ENCODE measurements around a stretch of chr10.

GRCh38 chr10:124981495-124982039, 39.6 kb downstream of the ZRANB1 start:
- PRO-cap, result no peak

DNA sequence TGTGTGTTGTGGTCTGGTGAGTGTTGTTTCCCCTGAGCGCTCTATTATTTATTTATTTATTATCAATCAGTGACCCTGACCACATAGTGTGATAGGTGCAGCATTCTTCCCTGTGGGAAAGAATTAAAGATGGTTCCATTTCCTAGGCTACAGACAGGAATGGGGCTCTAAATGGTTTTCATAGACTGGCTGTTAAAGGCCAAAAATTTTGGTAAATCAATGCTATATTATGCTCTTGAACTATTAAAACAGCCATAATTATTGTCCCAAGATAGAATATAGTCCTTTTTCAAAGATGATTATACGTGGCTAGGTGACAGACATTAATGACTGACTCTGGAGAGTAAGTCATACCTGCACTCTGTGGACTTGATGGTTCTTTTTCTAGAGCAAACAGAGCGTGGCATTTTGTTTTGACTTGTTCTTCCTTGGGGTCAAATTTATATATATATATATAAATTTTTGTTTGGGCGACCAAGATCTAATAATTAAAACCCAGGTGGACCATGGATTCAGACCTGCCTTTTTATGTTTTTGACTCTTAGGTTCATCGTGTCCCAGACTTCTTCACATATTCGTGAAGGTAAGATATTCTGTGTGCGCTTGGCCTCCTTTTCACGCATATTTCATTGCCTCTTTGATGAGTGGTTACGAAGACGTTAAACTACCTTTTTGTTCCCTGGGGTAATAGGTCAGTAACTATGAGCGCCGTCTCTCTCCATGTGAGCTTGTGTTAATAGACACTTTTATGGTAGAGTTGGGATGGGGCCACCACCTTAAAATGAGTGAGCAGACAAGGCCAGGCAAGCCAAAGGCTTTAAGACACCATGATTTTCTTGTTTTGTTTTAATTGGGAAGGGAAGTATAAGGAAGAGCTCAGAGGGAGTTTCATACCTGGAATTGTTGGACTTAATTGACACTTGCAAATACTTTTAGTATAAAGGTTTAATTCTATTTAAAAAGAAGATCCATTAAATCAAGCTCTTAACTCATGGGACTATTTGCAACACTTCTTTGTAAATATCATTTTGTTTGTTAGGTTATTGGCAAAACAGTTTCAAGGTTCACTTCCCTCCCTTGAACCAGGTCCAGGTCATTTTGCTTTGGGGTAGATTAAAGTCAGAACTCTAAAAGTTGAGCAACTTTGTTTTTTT, 40.6 kb downstream of the CTBP2 start:
- PRO-cap, result no peak

DNA sequence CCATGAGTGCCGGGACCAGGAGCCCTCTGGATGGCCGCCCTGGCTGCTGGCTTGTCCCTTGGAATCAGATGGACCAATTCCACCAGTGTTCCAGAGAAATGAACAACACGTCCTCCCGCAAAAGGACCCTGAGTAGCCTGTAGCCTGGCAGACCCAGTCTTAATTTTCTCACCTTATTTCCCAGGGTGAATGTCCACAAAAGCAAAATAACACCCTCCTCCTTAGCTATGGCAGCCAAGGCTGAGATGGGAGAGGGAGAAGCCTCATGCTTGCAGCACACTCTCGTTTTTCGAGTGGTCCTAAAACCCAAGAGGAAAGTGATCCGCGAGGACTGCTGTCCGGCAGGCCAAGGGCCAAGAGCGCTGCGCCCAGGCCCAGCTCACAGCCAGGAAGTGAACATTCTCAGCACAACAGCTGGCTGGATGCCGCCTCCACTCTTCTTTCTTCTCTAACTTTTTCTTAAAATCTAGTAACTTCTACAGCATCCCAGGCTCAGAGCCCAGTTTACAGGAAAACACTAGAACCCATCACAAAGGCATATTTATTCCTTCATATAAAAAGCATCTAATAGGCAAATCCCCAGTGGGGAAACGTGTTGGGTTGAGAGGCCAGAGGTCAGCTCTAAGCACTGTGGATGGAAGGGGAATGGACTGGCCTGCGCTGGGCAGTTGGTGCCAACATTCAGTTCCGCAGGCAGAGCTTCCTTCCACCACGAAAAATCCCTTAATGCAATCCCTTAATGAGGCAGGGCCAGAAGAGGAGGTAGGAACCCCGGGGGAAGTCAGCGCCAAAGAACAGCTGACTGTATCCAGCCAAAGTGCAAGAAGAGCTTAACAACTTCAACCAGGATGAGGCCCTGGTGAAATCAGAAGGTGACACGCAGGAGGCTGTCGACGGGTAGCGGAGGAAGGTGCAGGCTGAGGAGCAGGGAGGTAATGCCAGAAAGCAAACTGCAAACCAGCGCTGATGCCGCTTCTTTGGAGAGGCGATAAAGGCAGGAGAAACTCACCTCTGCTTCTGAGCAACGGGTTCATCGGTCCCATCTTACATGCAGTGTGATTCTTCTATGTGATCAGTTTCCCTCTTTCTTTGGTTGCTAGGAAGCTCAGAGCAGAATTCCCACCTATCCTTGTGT, 11.2 kb downstream of the CTBP2 start:
- PRO-cap, result no peak

DNA sequence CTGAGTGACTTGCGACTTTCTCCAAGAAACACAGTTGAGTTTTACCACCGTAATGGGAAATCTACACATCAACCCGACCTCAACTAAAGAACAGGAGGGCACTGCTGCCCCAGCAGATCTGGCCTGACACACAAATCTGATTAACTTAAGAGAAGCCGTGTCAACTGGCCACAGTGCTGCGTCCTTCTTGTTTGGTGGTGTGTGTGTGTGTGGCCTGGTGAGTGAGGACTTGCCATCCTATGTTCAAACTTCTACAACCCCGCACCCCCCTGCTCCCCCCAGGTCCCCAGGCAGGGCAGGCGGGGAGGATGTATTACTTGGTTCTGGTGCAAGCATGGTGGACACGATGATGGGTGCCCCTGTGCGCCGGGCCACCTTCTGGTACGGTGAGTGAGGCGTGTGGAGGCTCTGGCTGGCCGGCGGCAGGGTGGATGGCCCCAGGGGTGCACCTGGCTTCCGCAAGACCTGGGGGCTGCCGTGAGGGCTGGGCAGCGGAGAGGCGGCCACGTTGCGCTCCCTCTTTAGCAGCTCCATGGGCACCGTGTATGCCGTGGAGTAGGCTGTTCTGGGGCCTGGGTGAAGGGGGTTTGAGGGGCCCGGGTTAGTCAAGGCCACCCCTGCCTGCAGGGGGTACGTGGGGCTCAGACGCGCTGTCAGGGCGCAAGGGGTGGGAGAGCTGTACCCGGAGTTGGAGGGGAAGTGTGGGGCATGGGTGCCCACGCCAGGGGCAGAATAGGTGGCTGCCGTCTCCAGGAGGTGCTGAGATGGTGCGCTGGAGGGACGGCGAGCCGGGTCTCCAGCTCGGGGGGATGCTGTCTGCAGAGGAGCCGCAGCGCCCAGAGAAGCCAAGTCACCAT, 1.9 kb downstream of the CTBP2 start:
- PRO-cap, result no peak

GRCh38 chr10:125060473-125061658, 33.0 kb upstream of the CTBP2 start:
- PRO-cap, result unidirectional peak, plus-strand start at chr10:125061432

GRCh38 chr10:125062378-125062618, 34.4 kb upstream of the CTBP2 start:
- PRO-cap, result no peak

- PRO-cap, result no peak
Measured at GRCh38 chr10:125075622-125076644, 48.1 kb upstream of the CTBP2 start.

GRCh38 chr10:125127906-125128540, 100.2 kb upstream of the CTBP2 start:
- PRO-cap, result no peak

DNA sequence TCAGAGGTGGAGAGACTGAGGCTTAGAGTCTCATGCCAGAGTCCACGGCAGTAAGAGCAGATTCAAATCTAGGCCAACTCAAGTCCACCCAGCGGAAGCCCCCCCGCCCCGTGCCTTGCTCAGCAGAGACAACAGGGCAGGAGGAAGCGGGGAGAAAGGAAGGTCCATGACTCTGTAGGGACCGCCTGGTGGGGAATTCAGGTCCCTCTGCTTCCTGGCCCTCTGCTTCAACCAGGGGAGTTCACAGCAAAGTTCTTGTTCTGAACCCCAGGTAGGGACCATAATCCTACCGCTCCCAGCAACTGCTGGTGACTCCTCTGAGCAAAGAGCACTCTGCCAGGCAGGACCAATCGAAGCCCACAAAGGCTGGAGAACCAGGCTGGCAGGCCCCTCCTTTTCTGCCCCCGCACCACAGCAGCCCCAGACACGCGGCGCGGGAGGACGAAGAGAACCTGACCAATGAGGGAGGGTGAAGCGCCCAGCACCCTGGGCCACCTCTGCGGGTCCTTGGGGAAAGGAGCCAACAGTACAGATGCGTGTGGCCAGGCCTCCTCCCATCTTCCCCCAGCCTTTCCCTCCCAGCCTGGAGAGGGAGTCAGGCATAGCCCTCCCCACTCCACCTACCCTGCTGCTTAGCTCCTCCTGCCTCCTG, 106.5 kb upstream of the CTBP2 start:
- PRO-cap, result no peak

GRCh38 chr10:125158269-125159553, 130.8 kb upstream of the CTBP2 start:
- PRO-cap, result bidirectional peak, plus-strand start at chr10:125158855, minus-strand start at chr10:125158804; bidirectional peak, plus-strand start at chr10:125159365, minus-strand start at chr10:125159367

DNA sequence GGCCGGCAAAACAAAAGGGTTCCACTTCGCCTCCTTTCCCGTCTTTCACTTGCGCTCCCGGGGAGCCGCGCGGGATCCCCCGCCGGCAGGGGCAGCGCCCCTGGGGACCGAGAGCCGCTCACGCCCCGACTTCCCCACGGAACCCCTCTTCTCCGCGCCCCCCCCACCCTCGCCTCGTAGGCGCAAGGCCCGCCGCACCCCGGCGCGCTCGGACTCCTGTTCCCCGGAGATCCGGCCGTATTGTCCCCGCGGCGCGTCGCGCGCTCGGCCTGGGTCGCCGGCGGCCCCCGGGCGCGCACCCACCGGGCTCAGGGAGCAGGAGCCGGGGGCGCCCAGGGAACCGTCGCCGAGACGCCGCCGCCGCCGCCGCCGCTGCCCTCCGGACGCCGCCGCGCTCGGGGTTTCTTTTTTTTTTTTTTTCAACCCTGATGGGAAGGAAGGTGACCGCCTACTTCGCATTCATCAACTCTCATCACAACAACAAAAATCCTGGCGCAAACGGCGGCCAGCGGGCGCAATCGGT, 131.7 kb upstream of the CTBP2 start:
- PRO-cap, result bidirectional peak, plus-strand start at position 240 of the sequence, minus-strand start at position 102 of the sequence; bidirectional peak, plus-strand start outside the sequence, minus-strand start at position 404 of the sequence

DNA sequence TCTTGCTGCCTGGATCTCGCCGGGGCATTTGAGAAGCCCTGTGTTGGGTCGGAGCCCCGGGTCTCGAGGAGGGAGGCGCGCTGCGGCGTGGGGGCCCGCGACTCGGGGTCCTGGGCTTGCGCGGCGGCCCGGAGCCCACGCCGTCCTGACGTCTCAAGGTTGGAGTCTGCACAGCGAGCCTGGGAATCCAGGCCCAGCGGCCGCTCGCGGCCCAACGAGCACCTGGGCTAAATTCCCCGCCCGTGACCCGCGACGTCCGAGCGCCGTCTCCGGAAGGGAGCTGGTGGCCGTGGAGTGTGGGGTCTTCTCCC, 133.8 kb upstream of the CTBP2 start:
- PRO-cap, result bidirectional peak, plus-strand start at position 186 of the sequence, minus-strand start at position 147 of the sequence

DNA sequence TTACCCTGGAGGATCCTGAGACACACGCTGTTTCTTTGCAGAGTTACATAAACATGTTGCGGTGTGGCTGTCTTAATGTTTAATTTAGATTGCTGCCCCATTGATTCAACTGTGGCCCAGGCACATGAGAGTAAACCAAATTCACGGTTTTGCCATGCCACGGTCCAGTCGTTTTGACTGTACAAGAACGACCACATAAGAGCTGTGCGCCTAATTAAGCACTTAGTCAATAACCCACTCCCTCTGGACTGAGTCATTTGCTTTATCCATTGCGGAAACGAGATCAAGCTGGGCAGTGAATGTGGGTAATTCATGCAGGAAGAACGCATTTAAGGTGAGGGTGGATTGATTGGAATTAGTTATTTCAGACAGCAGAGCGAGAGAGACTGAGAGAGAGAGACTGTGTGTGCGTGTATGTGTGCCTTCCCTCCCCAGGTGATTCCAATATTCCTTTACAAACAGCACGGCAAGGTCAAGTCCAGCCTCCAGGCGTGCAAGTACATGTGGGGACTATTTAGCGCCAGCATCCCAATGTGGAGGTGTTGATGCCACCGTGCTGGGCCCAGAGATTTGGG, 8.3 kb upstream of the TEX36 start:
- PRO-cap, result no peak

DNA sequence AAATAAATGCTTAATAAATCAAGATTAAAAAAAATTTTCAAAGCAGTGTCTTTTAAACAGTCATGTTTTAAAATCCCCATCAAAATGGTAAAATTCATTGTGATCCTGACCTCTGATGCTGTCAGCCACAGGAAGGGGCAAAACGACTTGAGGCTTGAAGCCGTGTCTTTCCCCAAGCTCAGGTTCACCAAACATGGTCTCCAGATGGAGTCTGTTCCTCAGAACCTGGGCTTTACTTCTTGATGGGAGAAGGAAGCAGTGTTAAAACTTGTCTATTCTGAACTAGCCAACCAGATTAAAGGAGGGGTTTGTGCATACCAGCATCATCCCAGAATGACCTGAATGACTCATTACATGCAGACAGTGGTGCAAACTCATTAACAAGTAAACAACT, 6.6 kb downstream of the FANK1 start:
- PRO-cap, result no peak

DNA sequence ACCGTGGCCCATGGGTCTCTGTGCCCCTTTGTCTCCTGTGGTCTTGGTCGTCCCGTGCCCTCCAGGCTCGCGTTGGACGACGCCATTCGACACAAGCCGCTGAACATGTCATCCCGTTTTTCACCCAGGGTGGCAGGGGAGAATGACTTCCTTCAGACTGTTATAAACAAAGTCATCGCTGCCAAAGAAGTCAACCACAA, 106.8 kb downstream of the DOCK1 start:
- PRO-cap, result no peak

DNA sequence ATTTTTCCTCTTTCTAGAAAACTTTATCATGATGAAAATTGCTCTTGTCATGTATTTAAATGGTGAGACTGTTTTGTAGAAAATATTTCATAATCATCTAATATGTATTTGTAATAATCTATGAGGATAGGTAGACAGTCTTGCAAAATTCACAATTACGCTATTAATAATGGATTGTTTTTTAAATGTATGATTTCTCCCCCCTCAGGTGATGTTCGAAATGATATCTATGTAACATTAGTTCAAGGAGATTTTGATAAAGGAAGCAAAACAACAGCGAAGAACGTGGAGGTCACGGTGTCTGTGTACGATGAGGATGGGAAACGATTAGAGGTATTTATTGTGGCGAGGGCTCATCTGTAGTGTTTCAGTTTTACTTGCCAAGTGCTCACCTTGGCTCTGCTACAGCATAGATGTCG, 117.8 kb downstream of the DOCK1 start:
- PRO-cap, result no peak

GRCh38 chr10:127163448-127163929, 32.9 kb downstream of the INSYN2A start:
- PRO-cap, result no peak

- PRO-cap, result no peak
Measured at GRCh38 chr10:127195444-127195771, 983 bp downstream of the INSYN2A start.

GRCh38 chr10:127196999-127197222, 520 bp upstream of the INSYN2A start:
- PRO-cap, result no peak

DNA sequence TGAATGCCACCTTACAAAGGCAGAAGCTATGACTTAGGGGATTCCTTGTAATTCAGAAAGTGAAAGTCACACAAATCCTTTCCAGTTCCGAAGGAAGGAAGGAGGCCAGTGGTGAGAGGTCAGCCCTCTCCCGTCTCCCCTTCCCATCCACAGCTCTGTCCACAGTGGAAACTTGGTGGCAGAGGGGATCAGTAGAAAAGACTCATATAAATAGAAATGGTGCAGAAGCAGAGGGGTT, 14.9 kb upstream of the NPS start:
- PRO-cap, result no peak

Measured in sciatic nerve (tissue), 1 donor.